Measurements from ENCODE around the genes FMNL1 and ARL17A.

GRCh38 chr17:45172518-45173535 is 11.2 kb downstream of the HEXIM2 start:
- RRBS = no CpG with 5 or more reads among the region's 11 CpGs

GRCh38 chr17:45221096-45222006 is at the start of gene FMNL1:
Gene FMNL1 (plus strand): TSS chr17:45221885.
- RRBS = 1% methylated on average over 55 of the region's 96 CpGs

DNA sequence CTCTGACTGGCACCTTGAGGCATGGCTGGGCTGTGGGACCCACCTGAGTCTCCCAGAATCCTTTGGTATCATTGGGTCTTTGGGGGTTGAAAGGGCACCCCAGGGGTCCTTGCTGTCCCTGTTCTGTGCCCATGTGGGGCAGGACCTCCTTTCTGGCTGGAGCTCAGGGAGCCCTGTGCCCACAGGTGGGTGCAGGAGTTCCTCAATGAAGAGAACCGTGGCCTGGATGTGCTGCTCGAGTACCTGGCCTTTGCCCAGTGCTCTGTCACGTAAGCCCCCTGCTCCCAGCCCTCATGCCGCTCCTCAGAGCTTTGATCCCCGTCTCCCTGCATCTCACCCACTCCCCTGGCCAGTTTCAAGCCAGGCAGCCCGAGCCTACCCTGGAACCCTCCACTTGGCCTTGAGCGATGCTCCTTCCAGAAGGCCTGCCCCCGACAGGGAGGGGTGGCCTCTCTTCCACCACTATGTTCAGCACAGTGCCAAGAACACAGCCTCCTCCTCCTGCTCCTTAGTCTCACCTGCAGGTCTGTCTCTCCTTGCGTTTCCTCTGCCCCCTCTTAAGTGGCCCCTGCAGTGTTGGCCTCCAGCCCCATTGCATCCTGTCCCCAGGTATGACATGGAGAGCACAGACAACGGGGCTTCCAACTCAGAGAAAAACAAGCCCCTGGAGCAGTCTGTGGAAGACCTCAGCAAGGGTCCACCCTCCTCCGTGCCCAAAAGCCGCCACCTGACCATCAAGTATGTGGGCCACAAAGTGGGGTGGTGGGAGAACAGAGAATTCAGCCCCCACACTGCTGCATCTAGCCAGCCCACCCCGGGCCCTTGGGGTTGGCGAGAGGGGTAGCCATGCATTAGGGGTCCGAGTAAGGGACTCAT is 12.0 kb downstream of the FMNL1 start:
- RRBS = no CpG with 5 or more reads among the region's 15 CpGs

DNA sequence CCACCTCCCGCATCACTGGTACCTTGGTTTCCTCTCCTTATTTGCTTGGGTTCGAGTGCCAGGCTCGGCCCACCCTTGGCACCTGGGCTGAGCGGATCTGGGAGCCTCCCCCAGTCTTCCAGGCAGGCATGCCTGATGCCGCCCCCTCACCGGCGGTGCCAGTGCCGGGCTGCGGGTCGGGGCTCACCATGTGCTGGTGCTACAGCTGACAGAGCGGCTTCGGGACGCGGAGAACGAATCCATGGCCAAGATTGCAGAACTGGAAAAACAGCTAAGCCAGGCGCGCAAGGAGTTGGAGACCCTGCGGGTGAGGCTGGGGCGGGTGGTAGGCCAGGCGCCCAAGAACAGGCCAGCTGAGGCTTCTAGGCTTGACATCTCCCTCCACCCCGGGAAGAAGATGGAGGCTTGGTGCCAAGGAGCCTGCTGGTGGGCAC is 19.3 kb downstream of the FMNL1 start:
- RRBS = no CpG with 5 or more reads among the region's 21 CpGs

DNA sequence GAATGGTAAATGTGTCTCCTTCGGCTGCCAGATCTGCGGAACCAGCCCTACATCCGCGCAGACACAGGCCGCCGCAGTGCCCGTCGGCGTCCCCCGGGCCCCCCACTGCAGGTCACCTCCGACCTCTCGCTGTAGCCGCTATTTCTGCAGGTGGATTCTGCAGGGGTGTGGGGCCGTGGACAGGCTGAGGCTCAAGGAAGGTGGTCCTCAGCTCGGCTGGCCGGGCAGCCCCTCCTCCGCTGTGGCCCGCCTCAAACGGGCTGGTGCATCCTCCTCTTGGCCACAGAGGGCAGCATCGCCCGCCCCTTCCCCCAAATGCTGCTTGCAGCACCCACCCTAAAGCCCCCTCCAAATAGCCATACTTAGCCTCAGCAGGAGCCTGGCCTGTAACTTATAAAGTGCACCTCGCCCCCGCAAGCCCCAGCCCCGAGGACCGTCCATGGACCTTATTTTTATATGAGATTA is 15.0 kb downstream of the SPATA32 start:
- RRBS = no CpG with 5 or more reads among the region's 25 CpGs

DNA sequence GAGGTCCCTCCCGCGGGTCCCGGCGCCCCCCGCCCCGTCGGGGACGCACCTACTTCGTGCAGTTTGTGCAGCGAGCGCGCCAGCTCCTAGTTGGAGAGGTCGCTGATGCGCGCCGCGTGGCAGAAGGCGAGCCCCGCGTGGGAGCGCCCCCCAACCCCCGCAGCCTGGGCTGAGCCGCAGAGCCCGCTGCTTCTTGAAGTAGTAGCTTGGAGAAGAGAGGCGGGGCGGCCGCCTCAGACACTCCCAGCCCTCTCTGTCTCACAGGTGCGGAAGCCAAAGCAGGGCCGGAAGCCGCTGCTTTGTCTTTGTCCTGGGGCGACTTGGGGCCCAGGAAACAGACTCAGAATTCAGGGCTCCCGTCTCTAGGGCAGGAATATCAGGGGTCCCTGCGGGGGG is 13.8 kb downstream of the SPATA32 start:
- RRBS = no CpG with 5 or more reads among the region's 33 CpGs

GRCh38 chr17:45288977-45289285 is 27.0 kb upstream of the SPATA32 start:
- RRBS = no CpG with 5 or more reads among the region's 7 CpGs

DNA sequence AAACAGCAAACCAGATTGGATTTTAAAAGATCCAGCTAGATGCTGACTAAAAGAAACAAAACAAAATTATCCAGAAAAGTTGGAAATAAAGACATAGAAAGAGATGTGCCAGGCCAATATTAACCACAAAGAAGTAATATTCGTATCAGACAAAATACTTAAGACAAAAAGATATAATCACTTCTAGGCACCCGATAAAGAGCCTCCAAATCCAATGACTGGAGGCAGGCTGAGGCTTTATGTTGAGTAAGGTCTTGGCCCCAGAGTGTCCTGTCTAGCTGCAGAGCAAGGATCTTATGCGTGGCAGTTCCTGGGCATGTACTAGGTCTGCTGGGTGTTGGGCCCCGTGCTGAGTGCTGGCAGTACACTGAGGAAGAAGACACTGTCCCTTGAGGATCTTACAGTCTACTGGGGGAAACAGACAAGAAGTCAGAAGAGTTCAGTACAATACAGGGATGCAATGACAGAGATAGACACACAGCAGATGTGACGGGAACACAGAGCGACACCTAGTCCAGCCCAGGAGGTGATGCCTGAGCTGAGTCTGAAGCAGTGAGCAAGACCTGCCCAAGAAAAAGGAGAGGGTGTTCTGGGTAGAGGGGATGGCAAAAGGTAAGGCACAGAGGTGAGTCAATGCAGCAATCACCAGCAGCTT is 18.3 kb downstream of the MAP3K14 start:
- RRBS = no CpG with 5 or more reads among the region's 6 CpGs

GRCh38 chr17:45314720-45315455 is 1.9 kb downstream of the MAP3K14 start:
- RRBS = no CpG with 5 or more reads among the region's 9 CpGs

GRCh38 chr17:45320830-45321364 is 4.1 kb upstream of the MAP3K14 start:
- RRBS = no CpG with 5 or more reads among the region's 2 CpGs

DNA sequence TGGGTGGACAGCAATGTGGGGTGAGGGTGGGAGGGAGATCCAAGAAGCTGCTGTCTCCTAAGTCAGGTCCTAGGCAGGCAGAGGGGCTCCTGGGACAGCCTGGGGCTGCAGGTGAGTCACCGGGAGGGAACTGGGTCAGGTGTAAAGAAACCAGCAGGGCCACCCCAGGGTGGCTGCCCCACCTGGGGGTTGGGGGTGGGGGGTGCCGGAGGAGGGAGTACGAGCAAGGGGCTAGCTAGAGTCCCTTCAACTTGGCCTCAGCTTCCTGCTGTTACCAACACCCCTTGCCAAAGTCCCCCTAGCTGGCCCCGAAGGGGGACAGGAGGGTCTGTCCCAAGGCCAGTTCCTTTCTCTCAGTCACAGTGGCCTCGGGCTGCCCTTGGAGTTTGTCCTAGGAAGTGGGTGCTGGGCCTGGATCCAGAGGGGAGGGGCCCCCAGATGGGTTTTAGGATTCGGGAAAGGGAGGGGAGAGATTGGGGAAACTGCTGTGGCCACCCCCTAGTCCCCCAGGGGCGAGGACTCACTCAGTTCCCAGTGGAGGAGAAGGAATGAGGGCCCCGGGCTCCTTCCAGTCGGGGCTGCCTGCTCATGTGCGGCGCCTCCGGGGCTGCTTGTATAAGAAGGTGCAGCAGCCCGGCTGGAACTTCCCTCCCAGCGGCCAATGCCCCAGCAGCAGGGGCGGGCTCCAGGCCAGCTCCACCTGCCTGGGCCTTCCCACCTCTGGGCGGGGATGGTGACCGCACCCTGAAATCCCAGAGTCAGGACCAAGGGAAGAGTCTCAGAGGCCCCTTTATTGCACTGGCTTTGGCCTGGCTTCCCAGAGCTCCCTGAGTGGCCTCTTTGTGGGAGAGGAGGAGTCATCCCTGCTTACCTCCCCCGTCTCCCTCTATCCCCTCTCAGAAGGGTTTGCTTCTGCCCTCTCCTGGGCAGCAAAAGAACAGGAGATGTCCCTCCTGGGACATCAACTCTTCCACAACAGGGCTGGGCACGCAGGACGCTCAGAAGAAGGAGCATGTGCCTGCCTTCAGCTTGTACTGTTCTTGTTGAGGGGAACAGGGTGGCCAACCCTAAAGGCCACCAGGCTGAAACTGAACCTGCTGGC is 7.3 kb downstream of the ARHGAP27 start:
- RRBS = 23% methylated on average over 7 of the region's 20 CpGs

DNA sequence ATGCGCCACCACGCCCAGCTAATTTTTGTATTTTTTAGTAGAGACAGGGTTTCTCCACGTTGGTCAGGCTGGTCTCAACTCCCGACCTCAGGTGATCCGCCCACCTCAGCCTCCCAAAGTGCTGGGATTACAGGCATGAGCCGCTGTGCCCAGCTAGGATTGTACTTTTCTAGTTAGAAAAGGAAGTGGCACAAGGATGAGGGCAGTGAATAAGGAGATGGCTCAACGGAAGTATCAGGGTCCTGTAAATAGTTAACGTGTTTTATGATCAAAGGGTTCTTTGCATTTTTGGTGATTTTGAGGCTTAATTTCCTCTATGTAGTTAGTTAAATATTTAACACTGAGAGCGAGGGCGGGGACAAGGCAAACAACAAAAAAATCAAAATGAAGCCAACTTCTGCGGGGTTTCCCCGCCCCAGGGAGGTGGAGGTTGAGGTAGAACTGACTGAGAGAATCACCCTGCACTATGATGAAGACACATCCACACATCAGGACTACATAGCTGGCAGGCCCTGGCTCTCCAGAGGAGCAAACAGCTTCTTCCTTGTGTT is 15.3 kb upstream of the ARHGAP27 start:
- RRBS = no CpG with 5 or more reads among the region's 12 CpGs

DNA sequence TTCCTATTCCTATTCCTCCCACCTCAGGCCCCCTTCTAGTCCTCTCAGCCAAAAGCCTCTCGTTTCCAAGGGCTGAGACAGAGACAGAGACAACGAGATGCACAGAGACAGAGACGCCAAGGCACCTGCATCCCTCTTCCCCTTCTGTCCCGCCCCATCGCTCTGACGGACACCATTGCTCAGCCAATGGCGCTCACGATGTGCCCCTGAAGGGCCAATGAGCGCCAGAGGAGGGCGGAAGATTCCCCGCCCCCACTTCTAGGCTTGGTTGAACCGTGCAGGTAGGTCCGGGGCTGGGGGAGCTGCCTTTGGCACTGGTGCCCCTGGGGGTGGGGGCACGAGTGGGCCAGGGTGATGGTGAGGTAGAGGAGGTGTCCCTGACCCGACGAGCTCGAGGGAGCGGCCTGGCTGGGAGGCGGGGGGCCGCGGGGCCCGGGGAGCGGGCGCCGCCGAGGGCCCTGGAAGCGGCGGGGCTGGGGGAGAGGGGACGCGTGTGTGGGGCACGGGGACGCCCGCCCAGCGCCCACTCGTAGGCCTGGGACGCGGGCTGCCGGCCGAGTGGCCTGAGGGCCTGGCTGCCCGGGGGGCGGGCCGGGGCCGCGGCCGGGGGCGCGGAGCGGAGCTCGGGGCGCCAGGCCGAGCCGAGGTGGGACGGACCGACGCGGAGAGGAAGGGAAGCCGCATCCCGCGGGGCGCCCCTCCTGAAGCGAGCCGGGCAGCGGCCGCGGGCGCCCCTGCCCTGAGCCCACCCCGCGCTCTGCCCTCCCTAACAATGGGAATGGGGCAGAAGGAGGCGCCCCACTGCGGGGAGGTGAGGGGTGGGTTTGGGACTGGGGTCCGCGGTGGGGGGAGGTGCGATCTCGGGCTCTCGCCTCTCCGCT is 129.8 kb upstream of the PLEKHM1 start:
- RRBS = no CpG with 5 or more reads among the region's 76 CpGs

GRCh38 chr17:46024035-46024938 is 25.2 kb downstream of the STH start:
- RRBS = no CpG with 5 or more reads among the region's 28 CpGs

- RRBS = no CpG with 5 or more reads among the region's 10 CpGs
Observed at GRCh38 chr17:46036756-46037530, 37.9 kb downstream of the STH start.

- RRBS = no CpG with 5 or more reads among the region's 4 CpGs
Observed at GRCh38 chr17:46044800-46045602, 46.0 kb downstream of the STH start.

- RRBS = no CpG with 5 or more reads among the region's 4 CpGs
Observed at GRCh38 chr17:46162399-46163594, 30.4 kb downstream of the KANSL1 start.

DNA sequence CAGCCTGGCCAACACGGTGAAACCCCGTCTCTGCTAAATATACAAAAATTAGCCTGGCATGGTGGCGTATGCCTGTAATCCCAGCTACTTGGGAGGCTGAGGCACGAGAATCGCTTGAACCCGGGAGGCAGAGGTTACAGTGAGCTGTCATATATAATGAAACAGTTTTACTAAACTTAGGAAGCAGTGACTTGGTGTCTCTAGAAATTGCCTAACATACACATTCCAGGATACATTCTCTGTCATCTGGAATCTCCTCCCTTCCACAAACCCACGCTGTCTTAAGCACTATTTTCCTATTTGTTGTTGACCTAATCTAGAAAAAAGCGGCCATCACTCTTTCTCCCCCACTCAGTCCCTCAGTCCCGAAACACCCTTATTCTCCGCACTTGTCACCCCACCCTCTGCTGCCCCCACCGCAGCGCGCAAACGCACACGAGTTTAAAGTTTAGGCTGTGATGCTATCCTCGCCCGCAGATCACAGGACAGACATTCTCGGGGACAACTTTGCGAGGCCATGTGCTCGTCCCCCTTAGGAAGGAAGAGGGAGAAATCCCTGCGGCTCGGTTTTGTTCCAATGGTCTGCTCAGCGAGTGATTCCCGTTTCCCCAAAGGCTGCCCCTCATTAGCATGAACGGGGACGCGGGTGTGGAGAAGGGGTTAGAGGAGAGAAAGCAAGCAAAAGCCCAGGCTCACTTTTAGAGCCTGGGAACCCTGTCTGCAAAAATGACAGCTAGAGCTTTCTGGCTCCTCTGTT is 28.9 kb upstream of the LRRC37A start:
- RRBS = no CpG with 5 or more reads among the region's 27 CpGs

DNA sequence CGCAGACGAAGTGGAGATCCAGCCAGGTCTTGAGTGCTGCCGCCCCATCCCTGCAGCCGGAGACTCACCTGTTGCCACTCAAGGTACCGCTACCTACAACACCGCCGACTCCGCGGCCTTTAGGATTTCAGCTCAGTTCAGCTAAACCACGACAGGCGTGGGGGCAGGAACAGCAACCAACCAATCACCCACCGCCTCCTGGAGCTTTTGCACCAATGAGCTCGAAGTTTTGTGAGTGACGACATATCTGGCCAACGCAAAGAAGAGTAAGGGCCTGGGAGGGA is at the start of gene ARL17A:
Gene ARL17A (minus strand): TSS at position 159 of the 284 bp plus-strand sequence.
- RRBS = no CpG with 5 or more reads among the region's 15 CpGs

GRCh38 chr17:46716123-46716322 is 102.5 kb downstream of the WNT3 start:
- RRBS = no CpG with 5 or more reads among the region's 2 CpGs

Data from retinal pigment epithelial cell (primary cell).